ENCODE measurements around the genes SLC31A2 and ORM2.

DNA sequence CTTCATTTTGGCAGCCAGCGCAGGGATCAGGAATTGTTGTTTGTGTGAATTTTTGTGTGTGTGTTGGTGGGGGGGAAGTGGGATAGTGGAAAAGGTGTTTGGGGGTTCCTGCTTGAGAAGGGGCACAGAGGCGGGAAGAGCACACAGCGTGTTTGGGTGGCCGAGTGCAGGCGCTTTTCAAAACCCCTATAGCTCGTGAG, 11.5 kb downstream of the SNX30 start:
- PRO-cap = no peak
- RAMPAGE, long total RNA = no peak

GRCh38 chr9:112858839-112859387, 31.8 kb downstream of the SLC46A2 start:
- PRO-cap = no peak
- RAMPAGE, long total RNA = no peak

DNA sequence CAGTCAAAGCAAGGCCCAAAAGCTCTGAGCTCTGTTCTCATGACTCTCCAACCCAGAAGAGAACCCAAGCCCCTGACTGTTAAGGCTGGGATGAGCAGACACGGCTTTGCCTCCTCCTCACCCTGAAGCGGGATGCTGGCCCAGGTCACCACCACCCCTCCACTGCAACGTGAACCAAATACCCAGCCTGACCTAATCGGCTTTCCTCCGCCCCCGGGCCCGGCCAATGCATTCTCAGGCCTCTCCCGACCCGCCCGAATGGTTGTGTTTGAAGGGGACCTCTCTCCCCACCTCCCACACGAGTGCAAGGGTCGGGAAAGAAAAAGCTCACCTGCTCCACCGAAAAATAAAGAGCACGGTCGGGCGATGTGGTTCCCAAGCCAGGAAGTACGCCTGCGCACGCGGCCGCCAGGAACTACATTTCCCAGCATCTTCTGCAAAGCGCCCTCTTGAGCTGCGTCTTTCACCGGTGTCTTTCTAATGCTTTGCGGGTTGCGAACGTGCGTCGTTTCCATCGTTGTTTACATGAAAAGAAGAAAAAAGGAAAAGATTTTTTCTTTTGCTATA, 44.6 kb downstream of the ZFP37 start:
- PRO-cap = no peak
- RAMPAGE, long total RNA = no peak

- PRO-cap = unidirectional peak, plus-strand start at chr9:113151040
- RAMPAGE, long total RNA = no peak
These were observed at the start of gene SLC31A2 for GRCh38 chr9:113150513-113151367. SLC31A2 (plus strand) TSS chr9:113151007.

GRCh38 chr9:113154939-113155283, 4.1 kb downstream of the SLC31A2 start:
- PRO-cap = no peak
- RAMPAGE, long total RNA = no peak

DNA sequence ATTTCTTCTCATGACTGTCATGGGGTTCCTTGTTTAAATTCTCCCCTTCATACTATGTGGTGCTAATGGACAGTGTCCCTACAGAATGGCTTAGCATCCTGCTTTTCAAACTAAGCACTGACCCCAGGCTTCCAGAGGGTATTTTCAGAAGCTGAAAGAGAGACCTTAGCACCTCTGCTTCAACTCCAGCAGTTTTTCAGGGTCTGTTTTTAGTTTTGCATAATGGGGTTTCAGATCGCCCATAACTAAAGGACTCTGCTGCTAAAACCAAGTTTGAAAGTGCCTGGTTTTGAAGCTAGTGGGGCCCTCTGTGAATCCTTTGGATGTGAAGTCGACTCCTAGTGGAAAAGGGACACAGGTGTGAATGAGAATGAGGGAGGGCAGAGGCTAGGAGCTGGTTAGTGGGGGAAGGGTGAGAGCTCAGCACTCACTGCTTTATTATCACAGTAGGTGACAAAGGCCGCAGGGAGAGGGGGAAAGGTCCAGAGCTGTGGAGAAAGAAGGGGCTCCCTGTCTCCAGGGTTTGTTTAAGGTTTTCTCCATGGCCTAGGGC, 3.7 kb downstream of the HDHD3 start:
- PRO-cap = no peak
- RAMPAGE, long total RNA = no peak

DNA sequence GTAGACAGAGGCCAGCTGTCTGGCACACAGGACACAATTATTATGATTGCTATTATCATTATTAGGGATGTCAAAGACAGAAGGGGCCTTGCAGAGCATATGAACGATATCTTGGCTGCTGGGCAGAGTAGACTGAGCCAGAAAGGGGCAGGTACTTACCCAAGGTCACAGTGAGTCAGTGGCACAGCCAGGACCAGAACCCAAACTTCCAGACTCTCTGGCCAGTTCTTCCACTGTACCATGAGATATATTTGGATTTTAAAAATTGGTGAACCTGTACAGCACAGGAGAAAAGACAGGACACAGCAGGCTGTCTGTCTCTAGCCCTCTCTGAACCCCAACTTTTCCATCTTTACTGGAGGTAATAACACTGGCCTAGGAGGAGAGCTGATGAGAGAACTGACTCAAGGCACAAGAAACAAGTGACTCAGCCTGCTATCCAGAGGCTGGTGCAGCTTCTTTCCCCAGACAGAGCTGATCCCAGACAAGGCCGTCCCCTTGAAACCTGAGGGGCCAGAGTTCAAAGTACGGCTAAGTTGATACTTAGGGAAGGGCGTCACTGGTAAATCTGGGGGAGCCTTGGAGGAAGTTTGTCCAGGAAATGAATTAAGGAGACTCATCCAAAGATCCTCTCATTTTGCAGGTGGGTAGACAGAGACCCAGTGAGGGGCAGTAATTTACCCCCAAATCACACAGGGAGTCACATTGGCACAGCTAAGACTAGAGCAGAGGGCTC, 1.3 kb downstream of the HDHD3 start:
- PRO-cap = no peak
- RAMPAGE, long total RNA = no peak

GRCh38 chr9:113380825-113381385, 4.1 kb upstream of the HDHD3 start:
- PRO-cap = no peak
- RAMPAGE, long total RNA = no peak

DNA sequence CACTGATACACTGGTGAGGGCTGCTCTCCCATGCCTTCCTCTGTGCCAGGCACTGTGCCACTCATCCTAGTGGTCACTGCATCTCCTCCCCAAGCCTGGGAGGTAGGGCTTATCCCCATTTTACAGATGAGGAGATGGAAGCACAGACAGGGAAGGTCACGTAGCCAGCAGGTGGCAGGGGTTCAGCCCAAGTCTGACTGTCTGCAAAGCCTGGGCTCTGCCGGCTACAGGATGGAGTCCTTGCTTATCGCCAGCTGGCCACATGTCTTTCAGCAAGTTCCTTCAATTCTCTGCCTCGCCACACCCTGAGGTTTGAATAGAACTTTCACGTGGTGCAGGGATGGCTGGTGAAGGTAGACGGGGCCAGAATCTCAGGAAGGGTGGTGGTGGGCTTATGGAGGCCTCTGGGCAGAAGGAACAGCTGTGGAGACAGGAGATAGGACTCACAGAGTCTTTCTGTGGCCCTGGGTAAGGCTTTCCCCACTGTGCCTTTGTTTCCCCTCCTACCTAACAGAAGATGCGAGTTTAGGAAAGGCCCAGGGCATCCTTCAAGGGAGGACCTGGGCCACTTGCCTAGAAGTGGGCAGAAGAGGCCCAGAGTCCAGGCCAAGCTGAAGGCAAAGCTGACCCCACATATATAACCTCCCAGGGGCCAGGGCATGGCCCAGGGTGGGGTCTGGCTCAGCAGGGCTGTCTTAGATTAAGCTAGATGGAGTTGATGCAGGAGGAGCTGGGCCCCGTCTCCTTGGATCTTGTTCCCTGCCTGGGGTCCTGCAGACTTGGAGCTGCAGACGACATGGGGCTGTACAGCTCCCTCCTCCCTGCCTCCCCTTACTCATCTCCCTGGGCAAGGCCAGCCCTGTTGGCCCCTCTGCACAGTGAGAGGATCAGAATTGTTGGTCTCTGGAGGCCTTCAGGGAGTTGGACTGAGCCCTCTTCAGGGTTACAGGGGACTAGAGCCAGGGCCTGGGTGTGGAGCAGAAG, 134.6 kb downstream of the RGS3 start:
- PRO-cap = no peak
- RAMPAGE, long total RNA = no peak

DNA sequence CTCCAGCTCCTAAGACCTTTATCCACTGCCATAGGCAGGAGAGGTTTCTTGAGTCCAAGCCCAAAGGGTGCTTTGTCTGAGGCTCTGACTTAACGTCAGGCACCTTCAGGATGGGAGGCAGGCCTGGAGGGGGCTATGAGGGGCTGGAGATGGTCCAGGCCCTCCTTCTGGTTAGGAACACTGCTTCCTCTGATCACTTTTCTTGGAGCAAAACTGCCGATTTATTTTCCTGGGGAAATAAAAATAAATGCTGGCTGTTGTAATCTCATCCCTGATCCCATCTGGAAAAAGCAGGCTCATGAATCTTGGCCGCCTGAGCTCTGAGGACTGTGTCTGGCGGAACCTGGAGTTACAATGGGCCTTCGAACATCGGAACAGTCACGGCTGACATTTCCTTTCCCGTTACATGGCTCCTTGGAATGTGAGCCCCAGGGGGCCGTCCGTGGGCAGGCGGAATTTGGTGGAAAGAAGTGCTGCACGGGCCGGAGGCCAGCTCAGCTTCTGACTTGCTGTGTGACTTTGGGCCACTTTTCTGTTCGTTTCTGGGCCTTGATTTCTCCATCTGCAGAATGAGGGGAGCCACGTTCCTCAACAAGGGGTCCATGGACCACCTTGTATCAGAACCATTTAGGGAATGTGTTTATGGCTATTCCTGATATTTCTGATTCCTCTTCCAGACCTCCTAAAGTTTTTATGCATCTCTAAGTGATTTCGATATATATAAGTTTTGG, 157.9 kb downstream of the RGS3 start:
- PRO-cap = no peak
- RAMPAGE, long total RNA = no peak

- PRO-cap = no peak
- RAMPAGE, long total RNA = no peak
These were observed 191.8 kb downstream of the RGS3 start for GRCh38 chr9:113655305-113655761.

DNA sequence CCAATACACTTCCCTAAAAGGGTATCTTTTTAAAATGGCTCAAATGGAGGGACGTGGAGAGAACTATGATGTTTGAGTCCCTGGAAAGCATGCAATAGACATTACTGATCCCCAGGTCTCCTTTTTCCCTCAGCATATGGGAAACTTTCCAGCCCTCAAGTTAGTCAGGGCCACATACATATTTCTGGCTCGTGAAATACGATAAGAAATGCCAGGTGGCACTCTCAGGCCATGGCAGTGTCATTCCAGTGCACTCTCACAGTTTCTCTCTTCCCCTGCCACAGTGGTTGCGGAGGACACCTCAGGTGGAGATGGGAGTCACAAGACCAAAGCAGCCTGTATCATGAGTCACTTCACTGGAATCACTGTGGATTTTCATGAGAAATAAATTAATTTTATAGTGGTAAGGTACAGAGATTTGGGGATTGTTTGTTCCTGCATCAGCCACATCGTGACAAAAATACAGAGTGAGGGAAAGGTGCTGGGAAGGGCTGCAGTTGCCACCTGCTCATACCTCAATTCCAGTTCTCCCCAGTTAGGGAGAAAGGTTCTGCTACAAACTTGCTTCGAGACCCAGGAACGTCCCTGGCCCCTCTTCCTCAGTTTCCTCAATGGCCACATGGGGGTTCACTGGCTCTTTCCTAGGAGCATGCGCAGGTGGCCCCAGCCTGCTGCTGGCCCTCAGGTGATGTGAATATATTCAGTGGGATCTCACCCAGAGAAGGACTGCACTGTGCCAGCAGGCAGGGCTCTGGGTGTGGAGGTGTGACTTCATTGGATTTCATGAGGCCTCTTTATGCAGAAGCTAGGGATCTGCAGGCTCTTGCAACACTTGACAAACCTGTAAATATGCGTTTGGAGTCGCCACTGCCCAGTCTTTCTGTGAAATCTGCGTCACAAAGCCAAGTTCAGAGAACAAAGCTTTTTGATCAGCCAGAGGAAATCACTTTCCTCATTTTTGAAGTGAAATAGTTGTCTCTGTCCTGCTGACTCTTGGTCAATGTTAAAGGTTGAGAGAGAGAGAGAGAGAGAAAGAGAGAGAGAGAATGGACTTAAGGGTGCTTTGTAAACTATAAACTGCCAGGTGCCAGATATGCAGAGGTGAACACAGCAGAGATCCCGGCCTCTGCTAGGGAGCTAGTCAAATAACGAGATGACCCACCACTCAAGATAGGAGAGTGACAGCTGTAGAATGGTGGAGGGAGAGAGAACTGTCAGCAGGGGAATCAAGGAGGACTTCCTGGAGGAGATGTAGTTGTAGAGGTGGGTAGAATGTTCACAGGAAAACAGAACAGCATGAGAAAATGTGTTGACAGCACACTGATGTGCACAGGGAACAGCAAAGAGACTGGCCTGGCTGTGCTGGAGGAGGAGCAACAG, 167.4 kb upstream of the ZNF618 start:
- PRO-cap = no peak
- RAMPAGE, long total RNA = no peak

DNA sequence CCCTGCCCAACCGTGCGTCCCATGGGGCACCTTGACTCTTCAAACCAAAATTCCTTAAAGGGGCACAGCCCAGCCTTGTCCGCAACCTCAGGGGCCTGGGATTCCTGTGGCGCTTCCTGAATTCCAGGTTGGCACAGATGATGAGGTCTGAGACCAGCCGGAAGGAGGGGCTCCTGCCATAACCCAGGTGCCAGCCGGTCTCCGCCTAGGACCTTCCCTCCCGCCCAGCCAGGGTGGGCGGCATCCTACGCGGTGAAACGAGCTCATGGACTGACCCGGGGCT, 23.1 kb downstream of the AMBP start:
- PRO-cap = no peak
- RAMPAGE, long total RNA = no peak

GRCh38 chr9:114107771-114108397, 8.8 kb upstream of the KIF12 start:
- PRO-cap = no peak
- RAMPAGE, long total RNA = no peak

GRCh38 chr9:114163266-114164173, 8.2 kb downstream of the COL27A1 start:
- PRO-cap = no peak
- RAMPAGE, long total RNA = no peak

- PRO-cap = no peak
- RAMPAGE, long total RNA = no peak
These were observed 2.1 kb upstream of the ORM2 start for GRCh38 chr9:114327523-114328075.

- PRO-cap = no peak
- RAMPAGE, long total RNA = no peak
These were observed at the start of gene ORM2 for GRCh38 chr9:114329505-114329913. ORM2 (plus strand) TSS chr9:114329869.

- PRO-cap = no peak
- RAMPAGE, long total RNA = no peak
These were observed 6.6 kb downstream of the ORM2 start for GRCh38 chr9:114335919-114337031.

GRCh38 chr9:114340056-114340902, 10.6 kb downstream of the ORM2 start:
- PRO-cap = no peak
- RAMPAGE, long total RNA = no peak

GRCh38 chr9:114588175-114589084, 861 bp downstream of the ATP6V1G1 start:
- PRO-cap = no peak
- RAMPAGE, long total RNA = no peak